Right ventricle myocardium (tissue), 1 donor: Measurements from ENCODE around the gene OIP5.

DNA sequence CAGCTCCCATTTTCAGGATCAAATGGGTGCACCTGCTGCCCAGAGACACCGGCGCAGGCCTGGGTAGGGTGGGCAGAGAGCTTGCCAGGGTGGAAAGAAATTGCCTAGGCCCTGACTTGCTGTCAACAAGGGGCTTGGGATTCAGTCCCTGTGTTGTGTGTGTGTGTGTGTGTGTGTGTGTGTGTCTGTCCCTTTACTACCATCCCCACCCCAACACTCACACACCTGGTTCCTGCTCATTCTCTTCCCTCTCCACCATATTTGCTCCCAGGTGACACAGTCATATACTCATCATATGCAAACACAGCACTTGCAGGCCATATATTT lies 3.9 kb downstream of the DLL4 start:
- PRO-cap, 2 experiments = no peak in any of the 2 experiments

GRCh38 chr15:40987563-40988037 lies 34.3 kb downstream of the CHAC1 start:
- PRO-cap, 2 experiments = no peak in any of the 2 experiments

DNA sequence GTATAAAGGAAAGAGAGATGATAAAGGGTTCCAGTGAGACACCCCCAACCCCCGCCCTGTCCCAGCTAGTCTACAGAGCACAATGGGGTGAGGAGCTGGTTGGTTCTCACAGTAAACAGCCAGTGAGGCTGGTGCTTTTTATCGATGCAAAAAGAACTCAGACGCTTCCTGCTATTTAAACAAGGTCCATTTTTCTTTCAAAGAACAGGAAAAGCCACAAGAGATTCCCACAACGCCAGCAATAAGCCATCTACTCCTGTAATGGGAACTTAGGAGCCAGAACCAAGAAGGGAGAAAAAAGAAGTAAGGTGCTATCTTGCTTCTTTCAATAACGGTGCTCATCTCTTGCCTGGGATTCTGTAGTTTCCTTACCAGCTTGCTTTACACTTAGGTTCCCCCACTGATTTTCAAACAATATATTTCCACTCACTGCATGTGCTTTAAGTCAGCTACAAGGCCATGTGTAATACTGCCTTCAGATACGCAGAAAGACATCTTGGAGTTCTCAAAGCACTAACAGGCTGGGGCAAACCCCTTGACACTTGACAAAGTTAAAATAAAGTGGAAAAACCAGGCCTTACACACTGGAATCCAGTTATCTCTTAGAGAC lies 66.1 kb downstream of the CHAC1 start:
- PRO-cap, 2 experiments = no peak in any of the 2 experiments

- PRO-cap, 2 experiments = no peak in any of the 2 experiments
Measured at GRCh38 chr15:41095453-41096540, 20.3 kb downstream of the INO80 start.

DNA sequence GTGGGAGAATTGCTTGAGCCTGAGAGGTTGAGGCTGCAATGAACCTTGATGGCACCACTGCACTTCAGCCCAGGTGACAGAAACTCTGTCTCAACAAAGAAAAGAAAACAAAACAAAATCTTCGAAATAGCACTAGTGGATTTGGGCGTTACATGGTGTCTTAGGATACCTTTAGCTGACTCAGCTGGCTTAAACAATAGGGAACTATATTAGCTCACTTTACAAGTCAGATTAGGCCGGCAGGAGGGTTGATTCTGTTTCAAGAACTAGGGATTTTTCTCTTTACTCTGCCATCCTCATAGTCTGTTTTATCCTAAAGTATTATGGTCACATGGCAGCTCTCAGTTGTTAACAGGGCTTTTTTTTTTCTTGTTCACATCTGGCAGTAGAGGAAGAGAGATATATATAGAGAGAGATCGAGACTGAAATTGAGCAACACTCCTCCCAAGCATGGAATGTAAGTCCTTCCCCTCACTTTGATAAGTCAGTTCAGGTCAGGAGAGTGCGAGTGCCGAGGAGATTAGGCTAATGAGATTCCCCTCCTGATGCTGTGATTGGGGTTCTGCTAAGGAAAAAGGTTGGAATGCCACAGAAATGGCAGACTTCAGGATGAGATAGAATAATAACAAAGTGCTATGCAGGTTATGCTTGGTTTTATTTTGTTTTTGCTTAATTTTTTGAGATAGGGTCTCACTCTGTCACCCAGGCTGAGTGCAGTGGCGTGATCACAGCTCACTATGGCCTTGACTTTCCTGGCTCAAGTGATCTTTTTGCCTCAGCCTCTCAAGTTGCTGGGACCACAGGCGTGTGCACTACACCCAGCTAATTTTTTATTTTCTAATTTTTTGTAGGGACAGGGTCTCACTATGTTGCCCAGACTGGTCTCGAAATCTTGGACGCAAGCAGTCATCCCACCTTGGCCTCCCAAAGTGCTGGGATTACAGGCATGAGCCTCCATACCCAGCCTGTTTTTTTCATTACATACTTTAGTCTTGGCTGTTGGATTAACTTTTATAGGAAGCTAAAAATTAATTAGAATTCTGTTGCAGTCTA lies 33.0 kb downstream of the CHP1 start:
- PRO-cap, 2 experiments = no peak in any of the 2 experiments

DNA sequence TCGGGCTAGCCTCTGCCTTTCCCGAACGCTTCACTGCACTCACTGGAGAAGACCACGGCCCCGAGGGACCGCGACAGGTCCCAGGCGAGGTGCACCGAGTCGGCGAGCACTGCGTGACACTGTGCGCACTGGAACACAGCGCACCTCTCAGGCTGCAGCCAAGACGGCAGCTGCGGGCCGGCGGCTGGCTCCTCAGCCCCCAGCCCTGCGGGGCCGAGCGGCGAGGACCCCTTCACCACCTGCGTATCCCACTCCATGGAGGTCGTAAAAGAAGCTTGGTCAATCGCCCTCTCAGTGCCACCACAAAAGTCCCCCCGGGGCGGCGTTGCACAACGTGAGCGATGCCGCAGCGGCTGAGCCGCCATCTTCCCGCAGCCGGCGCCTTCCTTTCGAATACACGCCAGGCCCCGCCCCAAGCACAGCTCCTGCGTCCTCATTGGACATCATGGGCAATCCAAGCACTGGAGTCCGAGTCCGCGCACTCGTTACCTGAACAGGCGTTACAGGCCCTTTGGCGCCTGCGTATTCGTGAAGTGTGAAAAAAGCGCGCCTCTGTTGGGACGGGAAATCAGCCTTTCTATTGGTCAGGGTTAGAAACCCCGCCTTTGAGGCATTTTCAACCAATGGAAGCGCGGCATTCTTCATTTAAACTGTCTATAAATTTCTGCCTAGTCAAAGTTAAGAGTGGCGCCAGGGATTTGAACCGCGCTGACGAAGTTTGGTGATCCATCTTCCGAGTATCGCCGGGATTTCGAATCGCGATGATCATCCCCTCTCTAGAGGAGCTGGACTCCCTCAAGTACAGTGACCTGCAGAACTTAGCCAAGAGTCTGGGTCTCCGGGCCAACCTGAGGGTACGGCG lies at the start of gene OIP5:
Gene OIP5, minus strand, starts transcription at position 395 of the 862 bp plus-strand sequence.
- PRO-cap, 2 experiments = peak in 2 of 2 experiments; most common plus-strand start position 675 of the sequence (in 2); most common minus-strand start position 368 of the sequence (in 1)

GRCh38 chr15:41452710-41453122 lies 35.8 kb downstream of the RTF1 start:
- PRO-cap, 2 experiments = no peak in any of the 2 experiments

DNA sequence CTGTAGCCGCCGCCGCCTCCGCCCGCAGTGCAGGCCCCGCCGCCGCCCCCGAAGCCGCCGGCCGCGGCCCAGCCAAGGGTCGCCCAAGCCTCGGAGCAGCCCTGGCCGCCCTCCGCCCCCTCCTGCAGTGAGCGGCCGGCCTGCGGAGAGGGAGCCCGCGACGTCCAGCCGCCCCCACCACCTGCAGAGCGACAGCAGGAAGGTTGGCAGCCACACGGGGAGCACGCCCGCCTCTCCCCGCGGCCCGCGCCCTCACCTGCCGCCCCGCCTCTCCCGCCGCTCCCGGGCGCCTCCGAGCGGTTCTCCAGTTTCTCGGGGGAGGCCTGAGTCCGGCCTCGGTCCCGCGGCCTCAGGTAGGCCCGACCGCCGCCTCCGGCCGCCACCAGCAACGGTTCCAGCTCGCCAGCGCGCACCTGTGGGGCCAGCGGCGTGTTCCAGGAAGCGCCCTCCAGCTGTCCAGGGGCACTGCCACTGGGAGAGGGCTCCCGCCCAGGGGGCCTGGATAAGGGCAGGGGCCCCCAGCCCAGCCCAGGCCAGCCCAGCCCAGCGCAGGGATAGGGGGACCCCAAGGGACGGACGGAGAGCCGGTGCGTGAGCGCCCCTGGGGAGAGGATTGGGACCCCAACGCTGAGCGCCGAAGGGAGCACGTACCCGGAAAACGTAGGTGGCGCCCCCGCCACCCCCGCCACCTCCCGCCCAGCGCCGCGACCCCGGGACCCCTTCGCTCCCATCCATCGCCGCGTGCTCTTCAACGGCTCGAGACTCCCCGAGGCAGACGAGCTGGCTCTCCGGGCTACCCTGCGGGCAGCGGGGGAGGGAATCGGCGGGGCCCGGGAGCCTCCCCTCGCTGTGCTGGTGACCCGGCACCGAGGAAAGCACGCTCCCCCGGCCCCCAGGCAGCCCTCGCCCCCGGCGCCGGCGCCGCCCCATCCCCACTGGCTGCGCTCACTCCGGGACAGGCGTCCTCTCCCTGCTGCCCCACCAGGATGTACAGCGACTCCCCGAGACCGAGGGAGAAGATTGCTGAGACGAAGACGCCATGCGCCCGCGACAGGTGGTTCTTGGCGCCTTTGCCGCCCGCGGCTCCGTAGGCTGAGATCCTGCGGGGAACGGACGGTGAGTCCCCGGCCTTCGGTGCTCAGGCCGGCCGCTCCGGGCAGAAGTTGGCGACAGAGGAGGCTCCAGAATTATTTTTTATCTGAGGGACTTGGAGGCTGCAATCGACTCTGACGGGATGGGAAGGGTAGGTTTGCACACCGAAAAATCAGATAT lies 2.0 kb downstream of the LTK start:
- PRO-cap, 2 experiments = no peak in any of the 2 experiments

- PRO-cap, 2 experiments = no peak in any of the 2 experiments
Measured at GRCh38 chr15:41799078-41799627, 24.9 kb downstream of the MAPKBP1 start.

DNA sequence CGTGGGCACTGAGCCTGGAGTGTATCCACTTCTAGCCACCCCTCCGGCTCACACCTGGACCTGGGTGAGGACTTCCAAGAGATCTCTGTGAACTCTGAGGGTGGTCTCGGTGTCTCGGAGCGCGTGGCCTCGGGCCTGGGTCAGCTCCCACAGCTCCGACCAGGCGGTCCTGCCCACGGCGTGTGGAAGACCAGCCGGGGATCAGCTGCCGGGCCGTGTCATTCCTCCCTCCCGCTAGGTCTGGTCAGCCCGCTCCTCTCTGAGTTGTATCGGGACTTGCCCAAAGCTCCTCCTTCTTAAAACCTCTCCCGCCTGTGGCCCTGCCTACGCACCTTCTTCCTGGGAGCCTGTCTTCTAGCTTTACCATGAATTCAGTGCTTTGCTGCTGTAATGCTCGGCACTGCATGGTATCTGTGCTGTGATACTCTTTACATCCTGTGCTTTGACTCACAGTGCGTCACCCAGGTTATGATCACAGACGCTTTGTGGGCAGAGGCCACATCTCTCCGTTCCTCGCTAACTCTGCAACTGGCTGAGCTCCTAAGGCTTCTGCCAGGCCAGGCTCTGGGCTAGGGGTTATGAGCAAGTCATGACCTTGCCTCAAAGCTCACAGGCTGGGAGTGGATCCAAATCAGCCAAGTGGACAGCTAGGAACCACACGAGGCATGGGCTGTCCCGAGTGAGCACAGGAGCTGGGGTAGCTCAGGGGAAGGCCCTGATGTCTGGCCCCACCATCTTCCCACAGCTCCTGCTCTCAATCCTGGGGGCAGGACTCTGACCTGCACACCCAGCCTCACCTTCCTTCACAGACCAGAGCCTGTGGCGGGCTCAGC lies 23.2 kb downstream of the SPTBN5 start:
- PRO-cap, 2 experiments = peak in 2 of 2 experiments; most common plus-strand start position 657 of the sequence (in 1); most common minus-strand start position 551 of the sequence (in 2)

GRCh38 chr15:41900556-41901575 lies 7.0 kb upstream of the SPTBN5 start:
- PRO-cap, 2 experiments = no peak in any of the 2 experiments

DNA sequence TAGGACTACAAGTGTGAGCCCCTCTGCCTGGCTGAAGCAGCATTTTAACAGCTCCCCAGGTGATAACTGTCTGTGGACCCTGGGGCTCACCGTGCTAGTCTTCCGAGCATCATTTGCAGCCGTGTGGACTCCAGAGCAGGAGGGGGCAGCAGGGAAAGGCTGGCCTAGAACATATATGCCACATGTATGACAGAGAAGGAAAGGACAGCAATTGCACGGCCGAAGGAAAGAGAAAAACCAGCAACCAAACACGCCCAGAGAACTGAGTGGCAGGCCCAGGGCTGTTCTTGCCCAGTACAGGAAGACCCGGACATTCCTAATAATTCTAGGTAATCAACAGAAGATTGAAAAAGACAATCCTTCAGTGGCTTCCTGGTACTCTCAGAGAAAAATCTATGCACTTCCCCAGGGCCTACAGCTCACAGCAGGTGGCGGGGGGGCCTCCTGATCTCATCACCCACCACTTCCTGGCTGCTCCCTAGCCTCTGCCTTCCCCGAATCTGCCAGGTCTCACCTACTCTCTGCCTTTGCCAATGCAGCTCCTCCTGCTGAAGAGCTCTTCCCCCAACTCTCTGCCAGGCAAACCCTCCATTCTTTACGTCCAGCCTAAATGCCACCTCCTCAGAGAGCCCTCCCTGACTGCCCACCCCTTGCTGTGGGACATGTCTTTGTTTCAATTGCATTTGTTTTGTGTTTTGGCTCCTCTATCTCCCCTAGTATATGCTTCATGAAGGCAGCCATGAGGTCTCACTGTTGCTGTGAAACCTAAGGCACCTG lies 37.6 kb downstream of the EHD4 start:
- PRO-cap, 2 experiments = no peak in any of the 2 experiments

GRCh38 chr15:41956959-41957920 lies 15.1 kb downstream of the EHD4 start:
- PRO-cap, 2 experiments = no peak in any of the 2 experiments

- PRO-cap, 2 experiments = no peak in any of the 2 experiments
Measured at GRCh38 chr15:41967660-41968406, 4.5 kb downstream of the EHD4 start.

GRCh38 chr15:42084444-42085242 lies 9.7 kb downstream of the PLA2G4D start:
- PRO-cap, 2 experiments = no peak in any of the 2 experiments

DNA sequence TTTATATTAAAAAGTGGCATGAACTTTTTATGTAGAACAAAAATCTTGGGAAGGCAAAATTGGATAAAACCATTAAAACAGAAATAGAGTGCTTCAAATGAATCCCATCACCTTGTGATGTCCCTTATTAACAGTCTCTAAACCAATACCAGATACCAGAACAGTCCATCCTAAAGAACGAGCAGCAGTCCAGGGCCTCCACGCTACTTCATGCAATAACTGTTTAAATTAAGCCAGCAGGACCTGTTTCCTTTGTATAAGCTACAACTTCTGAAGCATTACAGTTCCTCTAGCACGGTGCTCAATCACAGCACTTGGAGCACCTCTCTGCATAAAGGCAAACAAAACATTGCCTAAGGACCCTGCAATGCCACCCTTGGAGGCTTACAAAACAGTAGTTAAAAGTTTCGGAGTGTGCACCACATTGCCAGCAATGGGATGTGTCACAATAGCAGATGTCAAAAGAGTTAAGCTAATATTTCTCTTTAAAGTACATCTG lies 2.5 kb upstream of the VPS39 start:
- PRO-cap, 2 experiments = no peak in any of the 2 experiments

- PRO-cap, 2 experiments = no peak in any of the 2 experiments
Measured at GRCh38 chr15:42250617-42251459, 22.2 kb upstream of the GANC start.

GRCh38 chr15:42275995-42276443 lies 2.8 kb upstream of the TMEM87A start:
- PRO-cap, 2 experiments = no peak in any of the 2 experiments

DNA sequence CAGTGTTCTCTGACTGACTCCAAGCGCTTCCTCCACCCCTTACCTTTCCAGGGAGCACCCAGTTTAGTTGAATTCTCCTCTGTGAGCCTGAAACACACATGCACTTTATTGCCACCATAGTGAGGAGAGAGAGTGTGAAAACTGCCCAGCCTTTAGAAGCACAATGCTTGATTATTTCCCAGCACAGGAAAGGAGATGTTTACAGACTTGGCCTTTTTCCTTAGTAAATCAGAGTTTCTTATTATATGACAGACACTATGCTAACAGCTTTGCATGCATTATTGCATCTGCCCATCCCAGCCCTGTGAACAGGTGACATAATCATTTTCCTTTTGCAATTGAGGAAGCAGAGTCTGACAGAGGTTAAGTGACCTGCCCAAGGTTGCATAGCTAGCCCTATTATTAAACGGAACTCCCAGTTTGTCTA lies 36.5 kb downstream of the CAPN3 start:
- PRO-cap, 2 experiments = no peak in any of the 2 experiments

- PRO-cap, 2 experiments = no peak in any of the 2 experiments
Measured at GRCh38 chr15:42493537-42494062, 1.8 kb upstream of the SNAP23 start.